ENCODE measurements around a stretch of chr12.

DNA sequence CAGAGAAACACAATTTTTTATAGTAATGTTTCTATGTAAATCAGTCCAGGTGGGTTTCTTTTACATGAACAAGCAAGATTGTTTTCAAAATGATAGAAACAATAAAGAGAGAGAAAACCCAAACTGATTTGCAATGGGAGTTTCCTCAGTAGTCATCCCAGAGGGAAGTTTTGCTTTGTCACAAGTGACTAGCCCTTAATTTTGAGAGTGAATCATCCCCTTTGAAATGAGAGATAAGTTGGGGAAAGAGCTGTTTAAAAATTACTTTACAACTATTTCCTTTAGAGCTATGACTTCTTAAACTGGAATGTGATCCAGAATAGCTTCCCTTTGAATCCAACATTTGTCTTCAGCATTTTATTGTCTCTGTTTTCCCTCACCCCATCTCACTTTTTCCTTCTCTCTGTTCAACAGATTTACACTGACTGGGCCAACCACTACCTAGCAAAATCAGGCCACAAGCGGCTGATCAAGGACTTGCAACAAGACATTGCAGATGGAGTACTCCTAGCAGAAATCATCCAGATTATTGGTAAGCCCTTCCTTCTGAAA is 109.3 kb downstream of the NAV3 start:
- PRO-cap, 3 experiments, result no peak in any of the 3 experiments

GRCh38 chr12:78023788-78023987 is 193.0 kb downstream of the NAV3 start:
- PRO-cap, 3 experiments, result no peak in any of the 3 experiments

- PRO-cap, 3 experiments, result no peak in any of the 3 experiments
Measured at GRCh38 chr12:78088363-78089219, 257.9 kb downstream of the NAV3 start.

- PRO-cap, 3 experiments, result no peak in any of the 3 experiments
Measured at GRCh38 chr12:79551892-79552541, 138.7 kb downstream of the PAWR start.

- PRO-cap, 3 experiments, result peak in 1 of 3 experiments; most common plus-strand start chr12:79692234 (in 1)
Measured at GRCh38 chr12:79691751-79692347, 1.1 kb upstream of the PAWR start.

GRCh38 chr12:79711752-79712069 is 20.9 kb upstream of the PAWR start:
- PRO-cap, 3 experiments, result no peak in any of the 3 experiments

DNA sequence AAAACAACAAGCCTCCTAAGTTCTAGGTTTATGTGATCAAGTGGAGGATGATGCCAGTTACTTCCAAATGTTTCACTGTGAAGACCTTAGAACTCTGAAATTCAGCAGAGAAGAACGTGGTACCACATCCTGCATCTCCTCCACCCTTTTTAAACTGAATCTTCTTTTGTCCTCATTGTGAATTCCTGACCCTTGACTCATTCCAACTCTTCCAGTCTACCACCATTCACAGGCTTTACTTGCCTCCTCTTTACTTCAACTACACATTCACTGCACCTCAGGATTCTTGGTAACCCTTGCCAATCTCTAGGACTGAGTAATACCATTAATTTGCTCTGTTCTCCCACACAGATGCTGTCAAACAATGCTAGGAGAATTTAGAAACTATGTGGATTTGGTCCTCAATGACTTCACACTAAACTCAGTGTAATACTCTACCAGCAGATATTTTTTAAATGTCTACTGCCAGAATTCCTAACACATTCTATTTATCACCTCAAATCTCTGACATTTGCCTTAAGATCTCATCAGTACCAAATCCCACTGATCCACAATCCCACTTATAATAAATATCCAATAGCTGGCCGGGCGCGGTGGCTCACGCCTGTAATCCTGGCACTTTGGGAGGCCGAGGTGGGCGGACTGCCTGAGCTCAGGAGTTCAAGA is 37.2 kb downstream of the PPP1R12A start:
- PRO-cap, 3 experiments, result no peak in any of the 3 experiments

DNA sequence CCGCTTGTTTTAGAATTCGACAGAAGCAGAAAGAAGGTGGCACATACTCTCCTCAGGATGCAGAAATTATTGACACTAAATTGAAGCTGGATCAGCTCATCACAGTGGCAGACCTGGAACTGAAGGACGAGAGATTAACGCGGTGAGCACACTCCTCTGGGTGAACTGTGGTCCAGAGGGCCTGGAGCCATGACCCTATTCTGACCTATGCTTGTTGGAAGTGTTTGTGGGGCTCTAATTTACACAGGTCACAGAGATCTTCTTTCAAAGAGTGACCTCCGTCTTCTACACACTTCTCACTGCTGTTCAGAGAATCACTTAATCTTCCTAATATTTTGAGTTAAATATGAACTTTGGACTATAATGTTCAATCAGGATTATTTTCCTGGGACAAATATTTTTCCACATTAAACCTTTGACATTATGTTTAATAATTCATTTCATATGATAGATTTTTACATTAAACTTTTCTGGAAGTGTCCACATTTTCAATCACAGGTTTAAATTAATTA is 72.4 kb upstream of the MYF6 start:
- PRO-cap, 3 experiments, result no peak in any of the 3 experiments

GRCh38 chr12:81785159-81785358 is 25.9 kb upstream of the PPFIA2 start:
- PRO-cap, 3 experiments, result no peak in any of the 3 experiments

DNA sequence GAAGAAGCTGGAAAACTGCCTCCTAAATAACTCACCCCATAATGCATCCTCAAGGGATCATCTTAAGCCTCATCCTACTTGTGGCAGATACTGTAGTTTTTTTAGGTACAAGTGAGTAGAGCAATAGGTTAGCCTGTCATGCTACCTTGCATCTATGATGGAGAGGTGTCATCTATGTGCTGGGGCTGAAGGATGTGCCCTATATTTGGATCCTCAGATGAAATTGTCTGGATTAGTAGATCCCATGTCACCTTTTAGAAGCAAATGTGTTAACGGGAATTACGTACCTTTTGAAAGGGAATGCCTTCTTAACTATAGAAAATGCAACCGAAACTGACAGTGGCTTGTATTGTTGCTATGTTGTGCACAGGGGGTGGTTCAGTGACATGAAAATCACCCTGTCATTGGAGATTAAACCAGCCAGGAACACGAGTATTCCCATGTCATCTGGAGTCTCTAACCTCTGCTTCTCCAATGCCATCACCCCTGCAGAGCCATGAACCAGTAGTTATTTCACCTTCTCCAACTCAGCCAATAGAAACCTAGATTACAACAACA is 110.2 kb downstream of the METTL25 start:
- PRO-cap, 3 experiments, result no peak in any of the 3 experiments

DNA sequence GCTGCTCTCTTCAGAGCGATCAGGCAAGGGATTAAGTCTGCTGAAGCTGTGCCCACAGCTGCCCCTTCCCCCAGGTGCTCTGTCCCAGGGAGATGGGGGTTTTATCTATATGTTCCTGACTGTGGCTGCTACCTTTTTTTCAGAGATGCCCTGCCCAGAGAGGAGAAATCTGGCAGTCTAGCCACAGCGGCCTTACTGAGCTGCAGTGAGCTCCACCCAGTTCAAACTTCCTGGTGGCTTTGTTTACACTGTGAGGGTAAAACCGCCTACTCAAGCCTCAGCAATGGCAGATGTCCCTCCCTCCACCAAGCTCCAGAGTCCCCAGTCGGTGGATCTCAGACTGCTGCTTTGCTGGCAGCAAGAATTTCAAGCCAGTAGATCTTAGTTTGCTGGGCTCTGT is 52.0 kb upstream of the TMTC2 start:
- PRO-cap, 3 experiments, result peak in 2 of 3 experiments; most common plus-strand start position 315 of the sequence (in 1); most common minus-strand start position 197 of the sequence (in 1)

- PRO-cap, 3 experiments, result no peak in any of the 3 experiments
Measured at GRCh38 chr12:82650592-82651141, 36.0 kb upstream of the TMTC2 start.

DNA sequence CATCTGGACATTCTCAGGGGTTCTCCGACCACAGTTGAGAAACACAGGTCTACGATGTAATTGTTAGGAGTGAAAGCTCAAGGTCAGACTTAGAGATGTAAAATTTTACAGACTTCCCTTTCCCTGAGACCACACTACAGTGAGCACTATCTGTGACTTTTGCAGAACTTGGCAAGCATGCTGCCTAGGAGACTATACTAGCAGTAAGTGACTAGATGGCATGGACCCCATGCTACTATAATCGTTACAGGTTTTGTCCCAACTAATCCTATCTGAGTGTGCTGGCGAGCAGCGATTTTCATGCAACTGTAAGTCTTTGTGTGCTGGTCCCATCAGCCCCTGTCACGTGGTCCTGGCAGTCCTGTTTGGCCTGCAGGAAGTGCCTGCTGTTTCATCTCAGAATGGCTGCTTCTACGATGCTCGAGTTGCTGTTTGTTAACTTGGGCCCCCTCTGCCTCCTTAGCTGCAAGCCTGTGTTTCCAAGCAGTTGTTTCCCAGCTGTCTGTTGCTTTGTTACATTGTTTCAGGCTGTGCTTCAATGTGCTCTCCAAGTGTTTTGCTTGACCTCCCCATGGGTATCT is 21.7 kb downstream of the TMTC2 start:
- PRO-cap, 3 experiments, result no peak in any of the 3 experiments

GRCh38 chr12:82813908-82814641 is 127.4 kb downstream of the TMTC2 start:
- PRO-cap, 3 experiments, result no peak in any of the 3 experiments

DNA sequence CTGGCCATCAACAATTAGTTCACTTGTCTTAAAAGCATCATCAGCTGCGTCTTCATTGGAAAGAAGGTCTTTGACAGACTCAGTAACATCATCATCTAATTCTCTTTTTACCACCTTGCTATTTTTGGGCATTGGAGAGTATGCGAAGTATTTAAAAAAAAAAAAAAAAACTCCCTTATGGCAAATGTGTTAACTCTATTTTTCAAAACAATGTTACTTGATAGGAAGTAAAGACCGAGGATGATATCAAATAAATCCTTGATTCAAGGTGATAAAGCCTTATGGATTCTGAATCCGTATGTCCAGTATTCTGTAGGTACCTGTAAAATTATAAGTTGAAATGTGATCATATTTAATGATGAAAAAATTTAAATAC is 20.6 kb downstream of the SLC6A15 start:
- PRO-cap, 3 experiments, result no peak in any of the 3 experiments

GRCh38 chr12:86261529-86261926 is 5.3 kb upstream of the MGAT4C start:
- PRO-cap, 3 experiments, result no peak in any of the 3 experiments

DNA sequence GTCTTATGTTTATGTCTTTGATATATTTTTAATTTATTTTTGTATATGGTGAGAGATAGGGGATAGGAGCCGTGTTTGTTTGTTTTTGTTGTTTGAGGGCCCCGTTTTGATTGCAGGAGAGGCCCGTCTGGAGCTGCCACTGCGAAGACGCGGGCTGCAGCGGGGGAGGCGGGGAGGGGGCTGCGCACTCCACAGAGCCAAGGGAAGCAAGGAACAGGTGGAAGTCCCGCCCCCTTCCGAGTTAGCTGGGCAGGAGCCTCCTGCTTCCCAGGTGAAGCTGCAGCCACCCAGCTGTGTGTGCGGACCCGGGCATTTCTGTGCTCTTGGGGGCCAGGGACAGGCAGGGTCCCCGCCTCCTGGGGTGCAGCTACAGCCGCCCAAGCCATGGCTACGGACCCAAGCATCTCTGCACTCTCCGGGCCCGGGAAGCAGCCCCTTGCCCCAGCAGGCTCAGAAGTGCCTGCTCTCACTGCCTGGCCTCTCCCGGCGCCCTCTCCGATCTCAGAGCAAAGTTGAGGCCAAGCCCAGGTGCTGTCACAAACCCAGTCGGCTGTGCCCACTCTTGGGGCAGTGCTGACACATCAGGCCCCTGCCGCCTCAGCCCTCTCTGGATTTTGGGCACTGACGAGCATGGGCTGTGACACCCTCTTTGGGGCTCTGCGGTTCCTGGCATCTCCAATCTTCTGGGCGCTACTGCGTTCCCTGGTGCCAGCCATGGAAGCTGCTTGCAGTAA is 8.3 kb upstream of the MGAT4C start:
- PRO-cap, 3 experiments, result peak in 2 of 3 experiments; most common plus-strand start position 239 of the sequence (in 1); most common minus-strand start position 149 of the sequence (in 1)

GRCh38 chr12:88388430-88388983 is 191.8 kb downstream of the KITLG start:
- PRO-cap, 3 experiments, result no peak in any of the 3 experiments

DNA sequence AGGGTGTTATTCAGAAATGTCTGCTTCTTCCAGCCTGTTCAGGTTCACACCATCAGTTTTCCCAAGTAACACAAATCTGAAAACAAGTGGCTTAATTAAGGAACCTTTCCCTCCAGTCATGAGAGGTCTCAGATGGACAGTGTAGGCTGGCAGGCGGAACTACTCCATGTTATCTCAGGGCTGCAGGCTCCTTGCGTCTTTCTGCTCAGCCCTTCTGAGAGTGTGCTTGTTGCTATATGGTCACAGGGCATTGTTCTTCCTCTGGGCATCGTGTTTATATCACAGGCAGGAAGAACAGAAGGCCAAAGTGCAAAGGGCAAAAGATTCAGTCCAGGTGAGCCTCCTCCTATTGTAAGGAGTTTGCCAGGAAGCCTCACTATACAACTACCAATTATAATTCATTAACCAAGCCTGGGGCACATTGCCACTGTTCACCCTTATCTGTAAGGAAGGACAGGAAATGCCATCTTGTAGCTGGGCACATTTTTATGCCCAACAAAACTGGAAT is 195.4 kb upstream of the KITLG start:
- PRO-cap, 3 experiments, result no peak in any of the 3 experiments

DNA sequence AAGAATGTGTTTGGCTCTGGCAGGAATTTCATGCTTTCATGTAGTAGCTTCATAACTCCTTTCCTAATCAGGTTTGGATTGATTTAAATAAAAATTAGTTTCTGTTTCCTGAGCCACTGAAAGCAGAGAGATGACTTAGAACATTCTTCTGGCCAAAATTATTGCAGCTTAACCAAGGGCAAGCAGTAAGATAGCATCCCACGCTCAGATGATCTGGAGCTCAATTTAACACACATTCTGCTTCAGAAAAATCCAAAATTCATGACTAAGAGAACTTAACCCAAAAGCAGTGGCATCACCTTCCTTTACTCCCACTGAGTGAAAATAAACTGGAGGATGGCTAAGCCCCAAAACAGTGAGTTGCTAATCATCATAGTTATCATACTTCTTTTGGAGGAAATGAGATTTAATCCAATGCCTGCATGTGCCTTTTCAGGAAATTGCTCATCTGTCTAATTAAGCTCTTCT is 195.5 kb downstream of the DUSP6 start:
- PRO-cap, 3 experiments, result no peak in any of the 3 experiments